Placental epithelial cell (primary cell): Measurements from ENCODE around the genes GOLGA5 and UBR7.

- CAGE, long polyA plus RNA = no peak
Measured at GRCh38 chr14:92155025-92155564, 33.3 kb downstream of the CPSF2 start.

DNA sequence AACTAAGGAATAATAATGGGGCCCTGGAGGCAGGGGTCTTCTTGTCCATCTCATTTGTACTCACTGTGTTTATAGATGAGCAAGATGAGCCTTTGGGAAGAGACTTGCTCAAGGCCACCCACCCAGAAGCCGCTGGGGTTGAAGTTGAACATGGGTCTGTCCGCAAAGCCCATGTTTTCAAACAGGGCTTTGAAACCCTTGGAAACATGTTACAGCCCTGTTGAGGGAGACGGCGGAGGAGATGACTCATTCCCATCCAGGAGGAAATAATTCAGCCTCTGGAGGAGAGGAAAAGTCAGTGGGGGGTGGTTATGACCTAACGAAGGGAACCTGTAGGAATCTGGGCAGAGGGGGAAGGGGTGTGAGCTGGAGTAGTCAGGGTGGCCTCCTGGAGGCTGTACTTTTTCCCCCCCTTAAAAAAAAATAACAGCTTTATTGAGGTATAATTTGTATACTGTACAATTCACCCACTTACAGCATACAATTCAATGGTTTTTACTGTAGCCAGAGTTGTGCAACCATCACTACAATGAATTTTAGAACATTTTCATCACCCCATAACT, 2.1 kb upstream of the RIN3 start:
- CAGE, long polyA plus RNA = no peak

DNA sequence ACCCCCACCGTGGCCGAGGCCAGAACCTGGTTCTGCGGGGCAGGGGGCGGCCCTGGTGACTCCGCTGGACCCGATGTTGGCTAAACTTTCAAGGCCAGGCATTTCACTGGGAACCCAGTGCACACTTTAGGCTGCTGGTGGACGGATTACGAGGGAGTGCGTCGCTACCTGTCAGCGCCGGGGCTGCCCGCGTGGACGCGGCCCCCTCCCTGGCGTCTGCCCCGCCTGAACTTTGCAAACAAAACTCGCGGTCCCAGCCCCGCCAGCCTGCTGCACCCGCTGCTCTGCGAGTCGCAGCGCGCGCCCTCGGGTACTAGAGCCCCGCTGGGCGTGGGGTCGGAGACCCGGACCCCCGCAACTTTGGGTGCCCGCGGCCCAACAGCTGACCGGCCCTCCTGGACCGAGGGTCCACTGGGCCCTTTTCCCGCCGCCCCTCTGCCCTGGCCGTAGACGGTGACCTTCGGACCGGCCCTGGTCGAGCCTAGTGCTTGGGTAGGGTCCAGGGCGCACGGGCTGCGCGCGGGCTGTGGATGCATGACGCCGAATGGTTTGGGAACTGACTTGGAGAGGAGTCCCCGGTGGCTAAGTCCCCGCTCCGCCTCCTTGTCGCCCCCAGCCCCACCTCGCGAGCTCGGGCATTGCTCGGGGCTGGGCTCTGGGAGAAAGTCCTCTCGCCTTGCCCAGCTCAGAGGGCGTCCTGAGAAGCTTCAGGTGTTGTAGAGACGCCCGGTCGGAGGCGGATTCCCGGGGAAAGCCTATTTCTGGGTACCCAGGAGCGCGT, 714 bp downstream of the RIN3 start:
- CAGE, long polyA plus RNA = no peak

GRCh38 chr14:92519588-92520178, 6.1 kb downstream of the RIN3 start:
- CAGE, long polyA plus RNA = no peak

DNA sequence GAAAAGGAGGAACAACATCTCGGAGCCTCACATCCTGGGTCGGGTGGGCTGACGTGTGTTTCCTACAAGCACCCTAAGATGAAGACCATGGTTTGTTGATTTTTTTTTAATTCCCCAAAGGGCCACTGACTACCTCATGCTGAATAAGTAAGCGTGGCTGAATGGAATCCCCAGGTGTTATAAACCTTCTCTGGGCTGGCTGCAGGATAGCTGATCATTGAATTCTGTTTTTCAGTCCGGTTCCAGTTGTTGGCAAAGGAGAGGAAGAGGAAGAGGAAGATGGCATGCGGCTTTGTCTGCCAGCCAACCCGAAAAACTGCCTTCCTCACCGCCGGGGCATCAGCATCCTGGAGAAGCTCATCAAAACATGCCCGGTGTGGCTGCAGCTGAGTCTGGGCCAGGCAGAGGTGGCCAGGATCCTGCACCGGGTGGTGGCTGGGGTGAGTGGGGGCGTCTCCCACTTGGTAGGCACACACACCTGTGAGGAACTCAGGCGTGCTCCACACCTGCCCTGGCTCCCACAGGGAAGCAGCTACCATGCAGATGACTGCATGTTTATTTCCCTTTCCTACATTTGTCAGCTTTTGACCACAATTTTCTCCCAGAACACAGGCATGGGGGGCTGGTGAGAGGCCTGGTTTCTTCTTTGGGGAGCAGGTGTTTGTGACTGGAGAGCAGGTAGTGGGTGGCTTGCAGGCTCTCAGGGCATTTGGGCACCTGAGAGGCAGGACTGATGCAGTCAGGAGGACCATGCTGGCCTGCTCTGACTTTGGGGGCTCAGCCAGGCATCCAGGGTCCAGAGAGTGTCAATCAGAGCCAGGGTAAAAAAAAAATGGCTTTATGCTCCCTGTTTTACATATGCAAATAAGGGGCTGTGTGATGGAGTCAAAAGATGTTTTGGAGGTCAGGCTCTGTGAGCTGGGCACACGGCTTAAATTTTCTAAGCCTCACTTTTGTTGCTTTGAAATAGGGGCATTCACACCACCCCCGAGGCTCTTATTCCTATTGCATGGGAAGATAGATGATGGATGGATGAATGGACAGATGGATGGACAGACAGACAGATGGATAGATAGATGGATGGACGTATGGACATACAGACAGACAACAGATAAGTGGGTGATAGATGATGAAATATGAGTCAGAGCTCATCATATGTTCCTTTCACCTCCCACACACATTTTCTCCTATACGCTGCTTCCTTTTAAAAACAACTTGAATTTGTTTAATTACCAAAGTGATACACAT, 42.4 kb downstream of the RIN3 start:
- CAGE, long polyA plus RNA = no peak

DNA sequence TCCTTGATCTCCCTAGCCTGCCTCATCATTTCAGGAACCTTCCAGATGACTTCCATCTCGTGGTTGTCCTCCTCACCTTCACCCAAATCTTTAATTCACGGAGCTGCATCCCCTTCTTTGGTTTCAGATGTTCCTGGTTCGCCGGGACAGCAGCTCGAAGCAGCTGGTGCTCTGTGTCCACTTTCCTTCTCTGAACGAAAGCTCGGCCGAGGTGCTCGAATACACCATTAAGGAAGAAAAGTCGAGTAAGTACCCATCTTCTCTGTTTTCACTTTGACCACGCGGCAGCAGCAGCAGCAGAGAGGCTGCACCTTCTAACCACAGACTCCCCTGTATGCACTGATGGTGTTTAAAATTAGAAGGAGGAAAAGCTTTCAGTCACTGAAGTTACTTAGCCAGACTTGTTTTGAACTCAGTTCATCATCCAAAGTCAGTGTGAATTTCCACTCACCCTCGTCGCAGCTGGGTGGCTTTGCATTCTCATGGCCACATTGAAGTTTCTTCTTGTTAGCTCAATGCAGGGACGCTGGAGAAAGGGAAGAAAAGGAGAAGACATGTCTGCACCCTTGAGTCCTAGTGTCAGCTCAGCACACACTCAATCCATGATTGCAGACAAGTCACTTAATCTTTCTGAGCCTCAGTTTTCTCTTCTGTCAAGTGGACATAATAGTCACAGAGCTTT, 63.8 kb downstream of the RIN3 start:
- CAGE, long polyA plus RNA = no peak

GRCh38 chr14:92605867-92606235, 92.3 kb downstream of the RIN3 start:
- CAGE, long polyA plus RNA = no peak

GRCh38 chr14:92638875-92639252, 109.6 kb downstream of the LGMN start:
- CAGE, long polyA plus RNA = no peak

DNA sequence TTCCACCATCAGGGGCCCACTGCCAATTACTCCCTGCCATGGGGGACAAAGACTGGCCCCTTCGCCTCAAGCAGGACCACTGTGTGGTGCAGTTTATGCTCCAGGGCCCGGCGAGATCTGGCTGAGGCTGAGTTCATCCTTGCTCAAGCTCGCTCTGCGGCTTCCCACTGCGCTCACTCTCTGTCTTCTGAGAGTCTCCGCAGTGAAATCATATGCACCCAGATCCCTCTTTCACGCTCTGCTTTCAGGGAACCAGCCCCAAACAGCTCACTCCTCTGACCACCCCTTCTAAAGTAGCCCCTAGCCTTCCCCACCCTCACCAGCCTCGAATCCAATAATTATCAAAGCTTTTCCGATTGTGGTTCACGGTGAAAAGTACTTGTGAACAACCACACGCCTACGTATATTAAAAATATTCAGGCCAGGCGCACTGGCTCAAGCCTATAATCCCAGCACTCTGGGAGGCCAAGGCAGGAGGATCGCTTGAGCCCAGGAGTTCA, 95.1 kb downstream of the LGMN start:
- CAGE, long polyA plus RNA = no peak

DNA sequence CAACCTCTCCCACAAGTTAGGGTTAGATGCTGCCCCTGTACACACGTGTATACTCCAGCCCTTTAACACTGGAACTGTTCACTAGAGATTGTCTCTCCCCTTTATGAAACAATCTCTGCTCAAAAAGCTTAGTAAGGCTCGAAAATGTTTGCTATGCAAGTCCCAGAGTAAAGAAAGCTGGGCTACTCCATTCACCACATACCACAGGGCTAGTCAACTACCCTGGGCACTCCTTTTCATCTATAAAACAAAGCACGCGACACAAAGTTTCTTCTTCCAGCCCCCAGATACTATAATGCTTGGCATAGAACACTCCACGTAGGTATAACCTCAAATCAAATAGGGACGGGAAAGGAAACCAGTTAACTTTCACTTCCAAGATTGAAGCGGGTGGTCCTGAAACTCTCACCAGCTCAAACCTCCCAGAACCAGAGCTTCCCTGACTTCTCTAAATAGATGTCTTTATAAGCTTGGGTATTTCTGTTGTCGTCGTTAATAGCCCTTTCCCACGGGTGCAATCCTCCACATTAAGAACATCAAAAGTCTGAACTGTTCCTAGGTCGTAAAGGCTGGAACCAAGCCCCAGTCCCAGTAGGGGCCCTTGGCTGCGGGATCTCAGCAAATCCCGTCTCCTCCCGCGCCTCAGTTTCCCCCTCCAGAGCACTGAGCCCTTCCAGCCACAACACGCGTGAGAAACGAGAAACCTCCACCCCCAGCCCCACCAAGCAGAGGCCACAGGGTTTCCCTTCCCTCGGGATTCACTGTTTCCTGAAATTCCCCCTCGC, 673 bp downstream of the LGMN start:
- CAGE, long polyA plus RNA = no peak

DNA sequence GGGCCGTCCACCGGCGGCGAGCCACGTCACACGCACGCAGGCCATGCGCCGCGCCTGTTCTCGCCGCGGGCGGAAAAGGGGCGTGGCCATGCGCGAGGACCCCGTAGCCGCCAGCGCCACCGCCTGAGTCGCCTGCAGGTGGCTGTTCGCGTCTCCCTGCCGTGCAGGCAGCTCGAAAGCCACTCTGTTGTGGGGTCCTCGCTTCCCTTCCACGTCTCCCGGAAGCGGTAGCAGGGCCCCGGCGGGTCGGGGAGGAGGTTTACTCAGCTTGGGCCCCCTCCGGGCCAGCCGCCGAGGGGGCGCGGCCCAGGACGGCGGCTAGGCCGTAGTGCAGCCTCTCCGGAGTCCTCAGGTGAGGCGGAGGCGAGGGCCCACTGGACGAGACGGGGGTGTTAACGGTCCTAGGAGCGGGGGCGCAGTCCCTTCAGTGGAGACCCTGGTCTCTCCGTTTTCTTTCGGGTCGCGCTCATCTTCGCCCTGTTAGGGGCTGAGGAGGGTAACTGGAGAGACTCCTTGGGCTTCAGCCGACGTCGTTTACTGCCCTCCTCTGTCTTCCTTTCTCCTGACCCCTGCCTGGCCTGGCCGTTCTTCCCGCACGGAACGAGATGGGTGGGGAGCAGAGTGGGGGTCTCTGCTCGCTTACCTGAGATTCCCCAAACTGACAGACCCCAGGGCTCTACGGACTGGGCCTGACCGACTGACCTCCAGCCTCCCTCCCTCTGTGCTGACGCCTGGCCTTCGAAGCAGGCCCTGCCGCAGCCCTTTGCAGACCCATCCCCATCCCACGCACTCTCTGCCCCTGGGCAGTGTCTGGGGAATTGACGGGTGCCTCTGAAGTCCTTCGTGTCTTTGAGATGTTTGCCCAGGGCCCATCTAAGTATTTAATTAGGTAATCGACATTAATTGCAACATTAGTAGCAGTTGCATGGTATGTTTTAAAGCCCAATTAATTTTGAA, at the start of gene GOLGA5:
TSS of gene GOLGA5 (plus strand) at position 201 of the 957 bp plus-strand sequence.
- CAGE, long polyA plus RNA = no peak

GRCh38 chr14:92877892-92878170, 45.1 kb upstream of the CHGA start:
- CAGE, long polyA plus RNA = no peak

DNA sequence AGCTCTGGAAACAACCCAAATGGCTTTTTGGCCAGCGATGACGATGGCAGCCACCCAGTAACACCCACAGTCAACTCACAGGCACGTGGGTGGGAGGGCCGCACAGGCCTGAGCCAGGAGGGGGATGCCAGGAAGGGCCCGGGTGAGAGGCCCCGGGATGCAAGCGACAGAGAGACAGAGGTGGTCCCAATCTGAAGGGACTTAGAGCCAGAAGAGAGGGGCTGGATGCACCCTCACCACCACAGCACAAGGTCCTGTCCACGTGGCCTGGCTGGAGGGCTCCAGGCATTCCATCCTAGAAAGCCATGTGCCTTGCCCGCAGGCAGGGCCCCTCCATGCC, 50.7 kb downstream of the CHGA start:
- CAGE, long polyA plus RNA = no peak

DNA sequence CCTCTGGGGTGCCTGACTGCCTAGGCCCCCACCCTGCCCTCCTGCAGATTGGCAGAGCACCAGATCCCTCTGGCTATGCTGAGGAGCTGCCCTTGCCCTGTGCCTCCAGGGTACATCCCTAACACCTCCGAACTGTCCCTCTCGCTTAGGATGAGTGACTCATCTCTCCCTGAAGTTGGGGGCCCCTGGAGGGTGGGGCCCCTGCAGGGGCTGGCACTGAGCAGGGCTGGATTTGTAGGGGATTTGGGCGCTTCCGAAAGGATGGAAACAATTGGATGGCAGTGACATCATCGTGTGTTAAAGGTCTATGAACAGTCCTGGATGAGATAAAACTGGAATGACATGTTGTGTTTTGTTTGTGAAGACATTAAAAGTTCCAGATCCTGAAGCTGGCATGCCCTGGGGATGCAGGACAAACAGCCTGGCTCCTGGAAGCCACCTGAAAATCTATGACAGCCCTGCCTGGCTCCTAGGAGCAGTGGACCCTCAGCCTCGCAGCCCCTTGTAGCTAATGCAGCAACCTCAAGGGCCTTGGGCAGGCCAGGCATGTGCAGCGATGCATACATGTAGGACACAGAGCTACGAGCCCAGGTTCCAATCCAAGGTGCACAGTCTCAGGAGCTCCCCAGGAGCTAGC, 51.2 kb downstream of the CHGA start:
- CAGE, long polyA plus RNA = no peak

DNA sequence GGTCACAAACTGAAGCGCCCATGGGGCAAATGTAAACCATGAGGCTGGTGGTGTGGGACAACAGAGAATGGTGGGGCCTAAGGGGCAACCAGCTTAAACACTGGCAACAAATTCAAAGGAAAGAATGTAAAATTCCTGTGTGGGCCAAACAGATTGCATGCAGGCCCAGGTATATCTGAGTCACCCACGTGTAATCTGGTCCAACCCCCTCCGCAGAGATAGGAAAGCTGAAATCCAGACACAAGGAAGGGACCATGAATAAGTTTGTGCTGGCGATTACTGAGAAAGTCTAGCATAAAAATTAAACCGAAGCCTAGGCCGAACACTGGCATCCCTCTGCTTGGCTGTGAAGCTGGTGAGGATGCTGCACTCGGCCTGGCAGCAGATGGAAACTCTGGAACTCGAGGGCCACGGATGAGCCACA, 71.6 kb downstream of the ITPK1 start:
- CAGE, long polyA plus RNA = no peak

GRCh38 chr14:93049893-93050487, 65.7 kb downstream of the ITPK1 start:
- CAGE, long polyA plus RNA = no peak

DNA sequence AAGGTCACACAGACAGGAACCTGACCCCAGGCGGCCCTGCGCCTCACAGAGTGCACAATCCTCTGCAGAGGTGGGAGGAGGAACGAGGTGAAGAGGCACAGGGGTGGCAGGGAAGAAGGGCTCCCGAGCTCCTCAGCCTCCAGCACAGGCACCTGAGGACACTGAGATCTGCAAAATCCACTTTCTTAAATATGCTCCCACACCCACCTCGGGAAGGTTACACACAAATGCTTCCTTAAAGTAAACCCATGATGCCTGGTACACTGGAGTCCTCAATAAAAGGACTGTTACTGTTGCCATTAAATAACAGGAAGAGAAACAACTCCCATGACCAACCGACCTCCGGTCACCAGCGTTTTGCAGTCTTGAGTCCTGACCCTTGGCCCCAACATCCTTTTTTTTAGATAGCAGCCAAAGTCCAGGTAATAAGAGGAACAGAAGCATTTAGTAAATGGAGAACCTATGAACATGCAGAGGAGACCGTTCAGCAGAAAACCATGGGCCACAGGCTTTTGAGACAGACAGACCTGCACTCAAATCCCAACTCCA, 42.4 kb downstream of the ITPK1 start:
- CAGE, long polyA plus RNA = no peak

- CAGE, long polyA plus RNA = no peak
Measured at GRCh38 chr14:93122801-93123221, 7.1 kb upstream of the ITPK1 start.

DNA sequence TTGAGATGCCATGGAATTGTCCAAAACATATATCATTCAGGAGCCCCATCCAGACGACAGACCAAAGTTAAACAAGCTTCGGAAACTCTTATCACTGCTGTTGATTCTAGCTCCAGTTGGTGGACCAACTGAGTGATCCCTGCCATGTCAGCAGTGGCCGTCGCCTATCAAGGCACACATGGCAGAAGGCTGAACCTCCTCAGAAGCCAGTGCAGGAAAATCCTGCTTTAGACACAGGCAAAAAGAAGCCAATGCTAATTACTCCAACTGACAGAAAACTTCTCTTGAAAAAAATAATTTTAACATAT, 22.5 kb upstream of the ITPK1 start:
- CAGE, long polyA plus RNA = no peak

DNA sequence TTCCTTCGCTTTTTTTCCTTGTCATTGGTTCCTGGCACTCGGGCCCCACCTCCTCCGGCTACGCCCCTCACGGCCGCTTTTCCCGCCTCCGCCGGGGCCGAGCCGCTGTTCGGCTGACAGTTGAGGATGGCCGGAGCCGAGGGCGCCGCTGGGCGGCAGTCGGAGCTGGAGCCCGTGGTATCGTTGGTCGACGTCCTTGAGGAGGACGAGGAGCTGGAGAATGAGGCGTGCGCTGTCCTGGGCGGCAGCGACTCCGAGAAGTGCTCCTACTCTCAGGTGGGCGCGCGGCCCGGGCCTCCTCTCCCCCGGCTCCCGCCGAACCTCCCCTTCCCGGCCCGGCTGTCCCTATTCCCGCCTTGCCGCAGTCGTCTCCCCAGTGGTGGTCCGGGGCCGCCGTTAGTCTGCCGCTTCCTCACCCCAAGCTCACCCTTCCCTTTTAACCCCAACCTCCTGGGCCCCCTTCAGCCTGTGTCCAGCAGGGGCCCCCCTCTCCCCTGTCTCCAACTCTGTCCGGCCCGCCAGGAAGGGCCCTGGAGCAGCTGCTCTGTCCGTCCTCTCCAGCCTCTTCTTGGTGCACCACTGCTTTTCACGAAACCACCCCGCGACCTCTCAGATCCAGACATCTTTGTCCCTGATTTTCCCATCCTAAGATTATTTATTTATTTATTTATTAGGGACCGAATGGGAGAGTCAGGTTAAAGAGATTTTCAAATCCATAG, at the start of gene UBR7:
TSS of gene UBR7 (plus strand) at position 91 of the 719 bp plus-strand sequence.
- CAGE, long polyA plus RNA = no peak